ENCODE measurements around the genes GGPS1, TBCE and LYST.

- PRO-cap: no peak
Measured at GRCh38 chr1:235304405-235304789, 23.6 kb downstream of the ARID4B start.

- PRO-cap: bidirectional peak, plus-strand start at chr1:235328570, minus-strand start at chr1:235328168; bidirectional peak, plus-strand start at chr1:235328954, minus-strand start at chr1:235328793
Measured at GRCh38 chr1:235328384-235329111, at the start of gene GGPS1. Gene GGPS1 (plus strand): TSS chr1:235328570.

DNA sequence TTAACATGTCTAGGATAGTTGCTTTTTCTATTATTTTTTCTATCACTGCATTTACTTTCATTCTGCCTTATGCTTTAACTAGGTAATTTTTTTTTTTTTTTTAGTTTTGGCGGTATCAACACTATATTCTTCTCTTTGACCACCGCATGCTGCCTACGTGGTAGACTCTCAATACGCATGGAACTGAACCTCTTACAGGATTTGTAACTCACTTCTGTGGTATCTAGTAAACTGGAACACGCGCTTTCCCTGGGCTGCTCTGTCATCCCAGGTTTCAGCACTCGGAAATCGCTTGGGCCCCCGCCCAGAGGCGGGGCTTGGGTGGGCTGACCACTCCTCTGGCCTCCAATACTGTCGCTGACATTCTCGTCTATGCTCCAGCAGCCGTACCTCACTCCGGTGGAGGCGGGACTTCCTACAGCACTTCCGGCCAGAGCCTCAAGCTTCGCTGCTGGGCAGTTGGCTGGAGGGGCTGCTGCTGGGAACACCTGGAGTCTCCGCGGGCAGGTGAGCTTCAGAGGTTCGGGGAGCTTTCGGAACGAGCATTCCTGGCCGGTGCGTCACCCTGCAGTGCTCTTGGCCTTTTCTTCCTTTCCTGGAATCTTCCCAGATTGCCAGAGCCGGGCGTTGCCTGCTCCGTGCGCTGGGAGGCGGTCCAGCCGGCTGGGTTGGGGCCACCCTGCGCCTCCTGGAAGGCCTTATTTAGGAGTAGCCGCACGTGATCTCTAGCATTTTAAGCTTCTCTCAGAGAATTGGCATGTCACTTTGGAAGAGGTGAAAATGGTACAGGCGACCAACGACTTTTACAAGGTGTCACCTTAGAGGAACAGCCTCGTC lies at the start of gene TBCE:
Gene TBCE, plus strand, starts transcription at position 430 of the 837 bp plus-strand sequence.
- PRO-cap: bidirectional peak, plus-strand start at position 458 of the sequence, minus-strand start at position 261 of the sequence; bidirectional peak, plus-strand start at position 763 of the sequence, minus-strand start at position 673 of the sequence

DNA sequence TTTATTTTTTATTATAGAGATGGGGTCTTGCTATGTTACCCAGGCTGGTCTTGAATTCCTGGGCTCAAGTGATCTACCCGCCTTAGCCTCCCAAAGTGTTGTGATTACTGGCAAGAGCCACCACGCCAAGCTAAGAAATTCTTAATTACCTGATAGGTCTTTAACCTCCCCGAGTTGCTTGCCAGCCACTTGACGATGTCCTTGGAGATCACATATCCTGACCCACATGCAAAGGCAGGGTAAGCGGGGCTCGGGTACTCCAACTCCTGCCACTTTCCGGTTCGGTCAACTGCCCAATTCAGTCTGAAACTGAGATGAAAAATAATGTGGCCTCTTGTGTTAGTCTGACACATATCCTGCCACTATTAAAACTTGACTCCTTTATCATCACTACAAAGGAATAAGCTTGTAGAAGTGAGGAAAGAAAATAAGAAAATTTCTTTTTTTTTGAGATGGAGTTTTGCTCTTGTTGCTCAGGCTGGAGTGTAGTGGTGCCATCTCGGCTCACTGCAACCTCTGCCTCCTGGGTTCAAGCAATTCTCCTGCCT lies 50.2 kb downstream of the B3GALNT2 start:
- PRO-cap: no peak

DNA sequence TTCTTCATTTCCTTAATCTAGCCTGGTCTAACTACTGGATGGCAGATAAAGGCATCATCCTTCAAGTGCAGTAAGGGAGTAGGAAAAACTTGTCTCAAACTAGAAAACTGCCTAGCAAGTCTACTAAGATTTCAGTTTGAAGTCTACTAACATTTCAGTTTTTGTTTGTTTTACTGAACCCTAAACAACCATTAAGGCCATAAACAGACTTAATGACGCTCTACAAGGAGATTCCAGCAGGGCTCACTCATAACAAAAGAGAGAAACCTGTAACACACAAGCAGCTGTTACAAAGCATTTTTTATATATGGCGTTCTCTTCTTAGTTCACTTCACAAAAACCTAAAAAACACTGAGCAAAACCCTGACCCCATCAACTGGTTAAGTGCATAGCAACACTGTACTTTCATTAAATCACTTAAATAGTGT lies 1.7 kb downstream of the B3GALNT2 start:
- PRO-cap: no peak

DNA sequence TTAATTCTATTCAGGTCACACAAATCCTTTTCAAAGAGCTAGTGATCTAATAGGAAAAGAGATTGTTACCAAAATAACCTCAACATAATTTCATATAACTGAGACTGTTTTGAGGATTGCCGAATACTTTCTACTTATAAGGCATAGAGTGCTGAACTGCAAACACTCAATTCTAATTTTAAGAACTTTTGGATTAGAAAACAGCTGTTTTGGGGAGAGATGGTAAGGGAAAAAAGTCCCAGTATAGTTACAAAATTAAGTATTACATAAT lies 1.3 kb downstream of the B3GALNT2 start:
- PRO-cap: no peak

GRCh38 chr1:235505544-235505977 lies 1.3 kb upstream of the B3GALNT2 start:
- PRO-cap: no peak

GRCh38 chr1:235866159-235867081 lies at the start of gene LYST:
Gene LYST (minus strand): TSS chr1:235866906.
- PRO-cap: bidirectional peak, plus-strand start at chr1:235866653, minus-strand start at chr1:235866609; bidirectional peak, plus-strand start at chr1:235867177, minus-strand start at chr1:235866903

DNA sequence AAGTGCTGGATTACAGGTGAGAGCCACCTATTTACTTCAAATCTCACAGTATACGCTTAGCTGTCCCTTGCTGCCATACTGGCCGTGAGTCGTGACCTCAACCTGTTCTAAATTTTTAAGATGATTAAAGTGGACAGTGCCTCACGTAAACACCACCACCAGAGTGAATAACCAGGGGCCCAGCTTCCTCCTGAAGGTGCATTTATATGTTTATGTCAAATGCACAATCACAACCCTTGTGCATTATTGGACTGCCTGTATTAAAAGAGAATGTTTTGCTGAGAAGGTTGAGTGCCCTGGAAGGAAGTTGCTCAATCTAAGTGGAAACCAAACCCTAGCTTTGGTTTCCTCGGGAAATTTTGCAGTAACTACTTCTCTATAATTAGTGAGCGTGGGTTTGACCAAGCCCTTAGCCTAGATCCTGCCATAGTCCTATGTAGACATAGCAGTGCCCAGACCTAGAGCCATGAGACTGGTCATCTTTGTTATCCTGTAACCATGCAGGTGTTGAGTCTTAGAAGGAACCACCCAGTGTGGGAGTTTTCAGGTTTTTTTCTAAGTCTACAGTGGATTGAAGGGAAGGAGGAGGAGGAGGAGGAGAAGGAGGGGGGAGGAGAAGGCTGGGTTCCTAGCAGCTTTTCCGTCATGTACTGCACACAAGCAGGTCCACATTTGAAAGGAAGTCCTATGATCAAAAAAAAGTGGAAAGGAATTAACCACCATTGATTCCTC lies 72.0 kb upstream of the LYST start:
- PRO-cap: bidirectional peak, plus-strand start at position 427 of the sequence, minus-strand start at position 262 of the sequence

GRCh38 chr1:235983742-235984722 lies 80.9 kb downstream of the NID1 start:
- PRO-cap: no peak

DNA sequence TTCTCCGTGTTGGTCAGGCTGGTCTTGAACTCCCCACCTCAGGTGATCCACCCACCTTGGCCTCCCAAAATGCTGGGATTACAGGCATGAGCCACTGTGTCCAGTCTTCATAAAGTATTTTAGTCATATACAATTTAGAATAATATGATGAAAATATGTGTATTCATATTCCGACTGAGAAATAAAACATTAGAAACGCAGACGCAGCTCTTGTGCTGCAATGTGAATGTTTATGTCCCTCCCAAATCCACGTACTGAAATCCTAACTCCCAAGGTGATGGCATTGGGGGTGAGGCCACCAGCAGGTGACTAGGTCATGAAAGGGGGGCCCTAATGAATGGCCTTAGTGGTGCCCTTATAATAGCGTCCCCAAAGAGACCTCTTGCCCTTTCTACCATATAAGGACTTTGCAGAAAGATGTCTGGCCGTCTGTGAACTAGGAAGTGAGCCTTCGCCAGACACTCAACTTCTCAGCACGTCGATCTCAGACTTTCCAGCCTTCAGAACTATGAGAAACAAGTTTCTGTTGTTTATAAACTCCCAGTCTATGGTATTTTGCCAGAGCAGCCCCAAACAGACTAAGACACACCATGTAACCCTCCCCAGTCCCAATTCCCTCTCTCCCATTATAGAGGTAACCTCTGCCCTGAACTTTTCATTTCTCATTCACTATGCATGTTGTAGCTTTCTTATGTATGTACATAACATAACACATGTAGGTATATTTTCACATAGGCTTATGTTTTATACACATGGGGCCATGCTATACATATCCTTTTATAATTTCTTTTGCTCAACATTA lies 55.8 kb downstream of the NID1 start:
- PRO-cap: no peak

GRCh38 chr1:236058908-236059611 lies 5.8 kb downstream of the NID1 start:
- PRO-cap: no peak

DNA sequence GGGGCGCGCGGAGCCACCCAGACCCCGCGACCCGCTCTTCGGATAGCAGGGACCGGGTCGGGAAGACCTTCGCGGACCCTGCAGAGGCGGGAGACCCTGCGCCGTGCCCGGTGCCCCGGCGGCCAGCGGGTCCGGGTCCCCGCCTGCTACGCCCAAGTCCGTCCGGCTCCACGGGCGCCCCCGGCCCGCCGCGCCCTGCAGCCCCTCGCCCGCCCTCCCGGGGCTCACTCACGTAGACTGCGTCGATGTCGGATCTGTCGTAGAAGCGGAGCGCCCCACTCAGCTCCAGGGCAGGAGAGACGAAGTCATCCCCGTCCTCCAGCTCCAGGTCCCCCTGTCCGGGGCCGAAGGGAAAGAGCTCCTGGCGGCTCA lies 281 bp downstream of the NID1 start:
- PRO-cap: no peak

GRCh38 chr1:236067727-236068423 lies 3.0 kb upstream of the NID1 start:
- PRO-cap: bidirectional peak, plus-strand start at chr1:236068108, minus-strand start at chr1:236067910

GRCh38 chr1:236091582-236092165 lies 26.8 kb upstream of the NID1 start:
- PRO-cap: no peak

- PRO-cap: bidirectional peak, plus-strand start at chr1:236495067, minus-strand start at chr1:236494973
Measured at GRCh38 chr1:236494535-236495253, 29.1 kb upstream of the LGALS8 start.

GRCh38 chr1:236700684-236701374 lies 14.5 kb downstream of the ACTN2 start:
- PRO-cap: no peak

- PRO-cap: no peak
Measured at GRCh38 chr1:236718682-236719089, 32.4 kb downstream of the ACTN2 start.

DNA sequence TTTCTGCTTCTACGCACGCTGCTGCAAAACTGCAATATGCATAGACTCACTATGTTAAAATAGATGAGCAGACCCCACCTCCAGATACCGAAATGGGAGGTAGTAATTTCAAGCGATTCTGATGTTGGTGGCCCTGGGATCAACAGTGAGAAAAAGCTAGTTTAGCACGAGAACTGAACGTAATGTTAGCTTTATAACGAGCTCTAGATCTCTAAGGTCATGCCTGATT lies 1.0 kb downstream of the MTR start:
- PRO-cap: no peak

GRCh38 chr1:237470749-237471505 lies 419.8 kb downstream of the ZP4 start:
- PRO-cap: no peak

Data from left ventricle myocardium (tissue), 1 donor.